Pulmonary lymph node (tissue), 1 donor: ENCODE measurements around the genes ENKUR and ACBD5.

DNA sequence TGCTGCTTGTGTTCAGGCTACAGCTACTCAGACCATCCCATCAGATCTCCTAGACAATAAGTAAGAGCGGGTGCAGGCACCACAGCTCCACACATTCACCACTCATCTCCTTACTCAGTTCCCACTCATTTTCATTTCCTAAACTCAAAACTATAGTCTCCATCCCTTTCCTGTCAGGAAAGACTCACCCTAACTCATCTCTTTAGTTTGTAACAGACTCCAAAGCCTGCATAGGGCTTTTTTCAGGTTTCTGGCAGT, 383.0 kb downstream of the OTUD1 start:
- PRO-cap = no peak

DNA sequence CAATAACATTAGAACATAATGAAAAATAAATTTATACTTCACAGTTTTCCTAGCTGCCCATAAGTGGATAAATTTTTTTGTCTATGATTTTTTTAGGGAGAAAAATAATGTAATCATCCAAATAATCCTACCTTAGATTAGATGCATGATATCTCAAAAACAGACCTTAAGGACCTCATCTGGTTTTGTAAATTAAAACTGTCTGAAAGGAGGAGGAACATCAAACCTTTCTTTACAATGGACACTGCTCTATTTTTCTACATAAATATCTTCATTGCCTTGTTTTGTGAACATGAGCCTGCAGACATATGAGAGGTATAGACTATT, 179.9 kb upstream of the KIAA1217 start:
- PRO-cap = unidirectional peak, plus-strand start at position 203 of the sequence

GRCh38 chr10:24382890-24384381, 174.5 kb downstream of the KIAA1217 start:
- PRO-cap = no peak

GRCh38 chr10:24501289-24501666, 222.4 kb downstream of the ARHGAP21 start:
- PRO-cap = no peak

- PRO-cap = bidirectional peak, plus-strand start at chr10:24723112, minus-strand start at chr10:24722990; bidirectional peak, plus-strand start at chr10:24723455, minus-strand start at chr10:24723240; bidirectional peak, plus-strand start at chr10:24723563, minus-strand start at chr10:24723539
These were observed 589 bp downstream of the ARHGAP21 start for GRCh38 chr10:24723020-24723575.

DNA sequence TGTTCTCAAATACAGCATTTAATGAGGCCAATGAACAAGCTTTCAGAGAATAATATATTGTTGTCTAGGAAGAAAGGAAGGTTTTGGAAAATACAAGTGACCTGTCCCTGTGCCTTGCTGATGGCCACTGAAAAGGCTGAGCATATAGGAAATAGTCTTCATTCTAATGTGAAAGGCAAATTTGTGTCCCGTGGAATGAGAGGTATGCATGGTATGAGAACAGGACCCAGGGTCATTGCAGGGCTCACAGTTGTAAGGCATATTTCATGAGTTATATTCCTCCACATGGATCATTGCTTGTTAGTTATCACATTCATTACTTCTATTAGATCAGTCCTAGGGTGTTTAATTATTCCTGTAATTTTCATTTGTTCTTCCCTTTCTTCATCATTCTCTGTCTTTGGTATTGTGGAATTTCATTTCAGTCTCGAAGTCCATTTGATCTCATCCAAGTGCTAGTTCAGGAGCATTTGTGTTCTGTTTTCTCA, 39.3 kb upstream of the ARHGAP21 start:
- PRO-cap = no peak

GRCh38 chr10:24894612-24895292, 57.7 kb downstream of the PRTFDC1 start:
- PRO-cap = no peak

GRCh38 chr10:25015838-25016807, at the start of gene ENKUR:
ENKUR (minus strand) TSS chr10:25016158.
- PRO-cap = bidirectional peak, plus-strand start at chr10:25016602, minus-strand start at chr10:25016434

GRCh38 chr10:26392134-26392850, 45.8 kb upstream of the APBB1IP start:
- PRO-cap = no peak

- PRO-cap = bidirectional peak, plus-strand start at chr10:26438754, minus-strand start at chr10:26438649; unidirectional peak, minus-strand start at chr10:26439311
These were observed 638 bp downstream of the APBB1IP start for GRCh38 chr10:26438502-26439456.

DNA sequence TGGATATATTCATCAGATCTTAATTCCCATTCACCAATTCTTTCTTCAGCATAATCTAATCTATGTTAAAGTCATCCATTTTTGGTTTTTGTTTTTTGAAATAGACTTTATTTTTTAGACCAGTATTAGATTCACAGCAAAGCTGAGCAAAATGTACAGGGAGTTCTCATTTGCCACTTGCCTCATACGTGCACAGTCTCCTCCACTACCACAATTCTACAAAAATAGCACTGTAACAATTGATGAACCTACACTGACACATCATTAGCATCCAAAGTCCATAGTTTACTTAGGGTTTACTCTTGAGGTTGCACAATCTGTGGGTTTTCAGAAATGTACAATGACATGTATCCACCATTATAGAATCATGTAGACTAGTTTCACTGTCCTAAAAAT, 125.9 kb upstream of the PDSS1 start:
- PRO-cap = no peak

DNA sequence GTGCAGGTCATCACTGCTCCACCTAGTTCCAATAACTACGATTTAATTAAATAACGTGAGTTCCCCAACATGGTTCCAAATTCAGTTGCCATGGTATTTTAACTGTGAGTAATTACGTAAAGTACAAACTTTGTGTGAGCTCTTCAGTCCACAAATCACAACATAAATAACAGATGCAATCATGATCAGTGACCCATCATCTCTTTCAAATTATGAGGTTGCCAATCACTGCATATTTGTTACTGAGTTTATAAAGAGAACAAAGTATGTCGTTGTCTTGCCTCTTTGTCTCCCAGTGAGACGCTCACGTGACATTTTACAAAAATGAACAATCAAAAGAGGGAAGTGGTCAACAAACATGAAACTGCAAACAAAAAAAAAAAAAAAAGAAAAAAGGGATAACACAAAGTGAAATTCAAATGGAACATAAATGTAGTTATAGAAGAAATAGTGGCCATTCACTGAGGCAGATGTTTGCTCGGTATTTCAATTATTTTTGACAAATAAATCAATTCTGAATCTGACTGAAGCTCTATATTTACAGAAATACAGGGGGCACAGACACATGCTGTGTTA, 122.7 kb upstream of the PDSS1 start:
- PRO-cap = unidirectional peak, minus-strand start at position 297 of the sequence

GRCh38 chr10:26637369-26638047, 60.0 kb upstream of the PDSS1 start:
- PRO-cap = no peak

DNA sequence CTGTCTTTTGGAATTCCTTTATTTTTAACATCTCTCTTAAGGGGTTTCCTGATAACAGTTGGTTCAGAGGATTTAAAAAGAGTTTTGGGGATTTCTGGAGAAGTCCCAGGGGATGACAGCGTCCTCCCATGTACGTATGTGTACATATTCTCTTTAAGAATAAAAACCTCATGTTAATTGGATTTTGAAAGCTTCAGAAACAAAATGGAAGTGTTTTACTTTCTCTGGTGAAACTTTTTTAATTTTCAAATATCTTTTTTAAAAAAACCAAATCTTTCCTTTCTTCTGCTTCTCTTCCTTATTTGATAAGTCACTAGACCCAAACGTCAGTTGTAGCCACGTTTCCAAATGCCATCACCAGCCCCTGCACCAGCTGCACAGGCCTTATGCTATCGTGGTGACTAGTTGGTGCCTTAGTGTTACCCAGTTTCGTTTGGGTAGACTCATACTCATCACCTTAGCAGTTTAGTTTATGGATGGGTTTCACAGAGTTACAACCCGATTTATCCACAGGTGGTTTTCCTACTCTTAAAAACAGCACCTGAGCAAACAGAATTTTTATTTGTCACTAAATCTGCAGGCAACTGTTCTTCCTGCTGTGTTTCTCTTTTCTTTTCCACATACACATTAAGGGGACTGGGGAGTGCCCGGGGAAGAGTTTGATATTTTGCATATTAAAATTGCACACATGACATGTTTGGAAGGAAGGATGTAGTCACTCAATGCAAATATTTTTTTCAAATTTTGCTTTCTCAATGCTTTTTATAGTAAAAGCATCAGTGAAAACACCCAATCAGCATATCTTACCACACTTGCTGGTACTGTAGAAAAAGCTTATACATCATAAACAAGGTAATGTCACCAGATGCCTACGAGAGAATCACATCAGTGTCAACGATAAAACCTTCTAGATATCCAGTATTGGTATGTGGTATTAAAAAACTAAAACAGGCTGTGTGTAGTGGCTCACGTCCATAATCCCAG, 41.6 kb downstream of the PDSS1 start:
- PRO-cap = bidirectional peak, plus-strand start at position 864 of the sequence, minus-strand start at position 629 of the sequence

DNA sequence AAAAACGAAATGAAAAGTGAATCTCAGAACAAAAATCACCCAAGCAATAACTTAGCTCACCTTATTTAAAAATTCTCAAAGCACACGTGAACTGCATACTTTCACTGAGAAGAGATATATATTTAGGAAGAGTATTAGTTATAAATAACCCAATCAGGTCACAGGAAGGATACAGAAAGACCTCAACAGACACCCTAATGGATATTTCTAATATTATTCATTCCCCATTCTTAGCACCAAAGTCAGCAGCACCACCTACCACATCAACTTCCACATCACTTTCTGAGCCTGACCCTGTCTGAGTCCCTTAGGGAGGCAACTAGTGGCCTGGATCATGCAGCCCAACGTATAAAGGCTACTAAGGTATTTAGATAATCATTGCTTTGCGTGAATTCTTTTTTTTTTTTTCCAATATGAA, 2.7 kb downstream of the ABI1 start:
- PRO-cap = unidirectional peak, plus-strand start at position 152 of the sequence

GRCh38 chr10:26946285-26946757, 85.6 kb upstream of the ABI1 start:
- PRO-cap = no peak

- PRO-cap = no peak
These were observed 37.1 kb downstream of the MASTL start for GRCh38 chr10:27192174-27192724.

- PRO-cap = unidirectional peak, plus-strand start at chr10:27240284; bidirectional peak, plus-strand start at chr10:27240427, minus-strand start at chr10:27240336; bidirectional peak, plus-strand start at chr10:27240479, minus-strand start at chr10:27240516; bidirectional peak, plus-strand start at chr10:27240696, minus-strand start at chr10:27240573; bidirectional peak, plus-strand start at chr10:27240902, minus-strand start at chr10:27240797
These were observed at the start of gene ACBD5 for GRCh38 chr10:27240153-27240967. ACBD5 (minus strand) TSS chr10:27240797.

DNA sequence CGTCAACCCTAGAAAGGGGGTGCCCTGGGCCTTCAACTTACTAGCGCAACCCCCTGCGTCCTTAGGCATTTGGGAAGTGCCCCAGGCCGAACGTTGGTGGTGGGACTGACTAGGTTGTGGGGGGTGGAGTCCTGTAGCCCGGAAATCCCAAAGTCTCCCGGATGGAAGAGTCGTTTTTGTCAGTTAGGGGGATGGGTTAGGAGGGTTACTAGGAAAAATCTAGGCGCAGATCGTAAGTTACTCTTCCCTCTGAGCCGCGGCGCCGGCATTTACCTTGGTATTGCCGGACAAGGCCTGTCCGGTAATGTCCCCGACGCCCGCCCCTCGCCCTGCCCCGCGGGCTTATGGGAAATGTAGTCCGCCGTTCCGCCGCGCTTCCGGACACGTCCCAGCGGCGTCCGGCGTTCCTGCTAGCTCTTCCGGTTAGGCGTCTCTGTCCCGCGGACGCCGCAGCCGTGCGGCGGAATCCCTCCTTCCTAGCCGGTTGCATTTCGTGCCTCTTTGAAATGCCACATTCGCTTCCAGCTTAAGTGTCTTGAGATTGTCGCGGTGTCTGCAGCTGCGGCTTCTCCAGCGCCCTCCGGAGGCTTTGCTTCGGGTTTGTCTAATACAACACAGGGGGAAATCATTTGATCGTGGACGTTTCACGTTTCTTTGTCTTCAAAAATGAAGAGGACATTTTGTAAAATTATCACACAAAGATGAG, 1.3 kb upstream of the ACBD5 start:
- PRO-cap = bidirectional peak, plus-strand start at position 452 of the sequence, minus-strand start at position 326 of the sequence

- PRO-cap = no peak
These were observed 79.2 kb upstream of the ACBD5 start for GRCh38 chr10:27319522-27320539.